ENCODE measurements around the gene AIP.

DNA sequence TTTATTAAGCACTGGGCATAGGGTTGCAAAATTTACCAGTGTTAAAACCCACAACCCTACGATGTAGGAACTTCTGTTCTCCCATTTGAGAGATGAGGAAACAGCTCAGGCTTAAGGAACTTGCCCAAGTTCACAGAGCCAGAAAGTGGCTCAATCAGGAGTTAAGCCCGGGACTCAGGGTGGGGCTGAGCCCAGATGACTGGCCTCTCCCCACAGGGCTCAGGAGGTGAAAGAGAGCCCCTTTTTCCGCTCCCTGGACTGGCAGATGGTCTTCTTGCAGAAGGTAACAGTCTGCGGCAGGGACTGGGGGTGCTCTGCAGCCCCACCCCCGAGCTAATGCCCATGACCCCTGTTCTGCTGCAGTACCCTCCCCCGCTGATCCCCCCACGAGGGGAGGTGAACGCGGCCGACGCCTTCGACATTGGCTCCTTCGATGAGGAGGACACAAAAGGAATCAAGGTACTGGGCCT lies 5.6 kb upstream of the ANKRD13D start:
- RRBS, 2 experiments: no CpG with 5 or more reads among the region's 13 CpGs

DNA sequence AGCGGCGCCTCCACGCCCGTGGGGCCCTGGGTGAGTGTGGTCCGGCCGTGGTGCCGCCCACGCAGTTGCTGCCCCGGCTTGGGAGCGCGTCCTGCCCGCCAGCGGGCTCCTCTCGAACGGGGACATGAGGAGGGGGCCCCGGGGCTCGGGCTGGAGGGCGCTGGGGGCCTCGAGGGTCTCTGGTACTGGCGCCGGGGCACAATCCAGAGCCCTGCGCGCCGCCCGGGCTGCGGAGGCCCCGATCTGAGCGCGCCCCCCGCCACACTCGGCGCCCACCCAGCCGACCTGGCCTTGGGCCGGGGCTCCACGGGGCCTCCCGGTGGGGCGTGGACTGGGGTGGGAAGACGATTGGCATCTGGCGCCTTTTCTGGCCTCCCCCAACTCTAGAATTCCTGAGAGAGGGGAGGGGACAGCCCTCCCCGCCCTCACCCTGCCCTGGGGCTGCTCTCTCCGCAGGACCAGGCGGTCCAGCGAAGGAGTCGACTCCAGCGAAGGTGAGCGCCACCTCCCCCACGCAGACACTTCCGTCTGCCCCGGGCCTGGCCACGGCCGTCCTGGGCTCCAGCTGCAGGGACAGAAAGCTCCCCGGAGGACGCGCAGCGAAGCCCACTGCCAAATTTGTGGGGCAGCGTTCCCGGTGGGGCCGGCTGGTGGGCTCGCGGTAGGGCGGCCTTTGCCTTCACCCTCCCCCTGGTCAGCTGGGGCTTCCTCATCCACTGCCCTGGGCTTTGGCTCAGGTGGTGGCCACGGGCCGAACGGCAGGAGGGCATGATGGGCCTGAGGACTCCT lies 526 bp downstream of the SSH3 start:
- RRBS, 2 experiments: 2% methylated on average over 37 of the region's 64 CpGs

DNA sequence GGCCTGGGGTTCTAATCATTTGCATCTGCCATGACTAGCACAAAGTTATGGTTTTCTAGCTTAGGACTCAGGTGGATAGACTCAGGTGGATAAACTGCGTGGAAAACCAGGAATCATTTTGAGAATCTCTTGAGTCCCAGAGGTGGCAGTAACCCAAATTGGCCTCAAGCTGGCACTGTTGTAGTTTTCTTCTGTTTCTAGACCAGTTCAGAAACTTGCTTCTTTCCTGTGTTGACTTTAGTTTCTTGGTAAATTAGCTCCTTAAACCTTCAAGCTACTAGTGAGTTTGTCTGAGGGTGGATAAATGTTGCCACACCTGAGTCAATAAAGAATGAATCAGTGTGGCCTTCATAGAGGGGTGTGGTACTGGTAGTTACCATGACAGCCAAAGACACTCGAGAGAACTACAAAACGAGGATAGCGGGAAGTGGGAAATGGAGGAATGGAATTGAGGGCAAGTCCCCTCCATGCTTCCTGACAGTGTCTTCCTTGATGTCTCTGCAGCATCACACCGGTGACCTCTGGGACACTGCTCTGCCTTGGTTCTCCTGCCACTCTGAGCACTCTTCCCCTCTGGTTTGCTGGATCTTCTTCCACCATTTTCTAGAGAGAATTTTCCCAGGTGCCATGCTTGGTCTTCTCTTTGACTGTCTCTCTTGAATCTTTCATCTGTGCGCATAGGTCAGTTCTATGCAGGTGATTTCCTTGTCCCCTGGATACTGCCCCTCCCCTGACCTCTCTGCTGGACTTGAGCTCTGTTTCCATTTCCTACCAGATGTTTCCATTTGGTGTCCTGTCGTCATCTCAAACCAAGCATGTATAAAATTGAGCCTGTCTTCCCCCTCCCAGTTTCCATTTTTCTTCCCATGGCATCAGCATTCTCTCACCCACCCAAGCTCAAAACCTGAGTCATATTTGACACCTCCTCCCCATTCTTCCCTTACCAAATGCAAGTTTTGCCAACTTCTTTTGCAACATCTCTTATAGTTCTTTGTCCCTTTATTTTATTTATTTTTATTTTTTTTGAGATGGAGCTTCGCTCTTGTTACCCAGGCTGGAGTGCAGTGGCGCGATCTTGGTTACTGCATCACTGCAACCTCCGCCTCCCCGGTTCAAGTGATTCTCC lies 7.1 kb downstream of the POLD4 start:
- RRBS, 2 experiments: no CpG with 5 or more reads among the region's 12 CpGs

GRCh38 chr11:67396806-67397667 lies 4.6 kb downstream of the PPP1CA start:
- RRBS, 2 experiments: no CpG with 5 or more reads among the region's 17 CpGs

- RRBS, 2 experiments: no CpG with 5 or more reads among the region's 11 CpGs
Measured at GRCh38 chr11:67407055-67407647, 3.3 kb downstream of the TBC1D10C start.

DNA sequence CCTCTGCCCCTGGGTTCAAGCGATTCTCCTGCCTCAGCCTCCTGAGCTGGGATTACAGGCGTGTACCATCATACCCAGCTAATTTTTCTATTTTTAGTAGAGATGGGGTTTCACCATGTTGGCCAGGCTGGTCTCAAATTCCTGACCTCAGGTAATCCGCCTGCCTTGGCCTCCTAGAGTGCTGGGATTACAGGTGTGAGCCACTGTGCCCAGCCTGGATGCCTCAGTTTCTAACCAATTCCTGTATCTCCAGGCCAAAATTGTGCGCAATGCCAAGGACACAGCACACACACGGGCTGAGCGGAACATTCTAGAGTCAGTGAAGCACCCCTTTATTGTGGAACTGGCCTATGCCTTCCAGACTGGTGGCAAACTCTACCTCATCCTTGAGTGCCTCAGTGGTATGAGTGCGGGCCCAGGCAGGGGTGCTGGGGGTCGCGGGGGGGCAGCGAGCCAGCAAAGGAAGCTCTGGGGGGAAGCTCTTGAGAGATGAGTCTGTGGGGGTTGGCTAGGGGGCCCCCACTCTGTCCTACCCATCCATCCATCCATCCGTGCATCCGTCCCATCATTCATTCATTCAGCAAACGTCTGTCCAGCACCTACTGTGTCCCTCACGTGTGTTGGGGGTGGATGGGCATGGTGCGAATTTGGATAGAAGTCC lies 3.0 kb downstream of the RPS6KB2 start:
- RRBS, 2 experiments: no CpG with 5 or more reads among the region's 15 CpGs

DNA sequence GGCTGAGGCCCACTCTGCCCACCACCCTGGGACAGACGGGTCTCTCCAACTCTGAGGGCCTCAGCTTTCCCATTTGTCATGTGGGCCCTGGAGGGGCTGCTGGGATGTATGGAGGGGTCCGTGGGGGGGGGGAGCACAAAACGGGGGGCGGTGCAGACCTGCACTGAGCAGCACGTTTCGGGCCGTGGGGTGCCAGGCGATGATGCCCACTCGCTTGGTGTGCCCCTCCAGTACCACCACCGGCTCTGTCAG lies 1.8 kb downstream of the CORO1B start:
- RRBS, 2 experiments: no CpG with 5 or more reads among the region's 10 CpGs

- RRBS, 2 experiments: 1 to 2% methylated on average over 8 of the region's 67 CpGs
Measured at GRCh38 chr11:67482500-67483700, at the start of gene AIP. Gene AIP, plus strand, starts transcription at chr11:67483026.

GRCh38 chr11:67582580-67582979 lies 1.0 kb upstream of the GSTP1 start:
- RRBS, 2 experiments: no CpG with 5 or more reads among the region's 8 CpGs

- RRBS, 2 experiments: 96 to 97% methylated on average over 4 of the region's 12 CpGs
Measured at GRCh38 chr11:67608247-67608874, 1.6 kb downstream of the NDUFV1 start.

DNA sequence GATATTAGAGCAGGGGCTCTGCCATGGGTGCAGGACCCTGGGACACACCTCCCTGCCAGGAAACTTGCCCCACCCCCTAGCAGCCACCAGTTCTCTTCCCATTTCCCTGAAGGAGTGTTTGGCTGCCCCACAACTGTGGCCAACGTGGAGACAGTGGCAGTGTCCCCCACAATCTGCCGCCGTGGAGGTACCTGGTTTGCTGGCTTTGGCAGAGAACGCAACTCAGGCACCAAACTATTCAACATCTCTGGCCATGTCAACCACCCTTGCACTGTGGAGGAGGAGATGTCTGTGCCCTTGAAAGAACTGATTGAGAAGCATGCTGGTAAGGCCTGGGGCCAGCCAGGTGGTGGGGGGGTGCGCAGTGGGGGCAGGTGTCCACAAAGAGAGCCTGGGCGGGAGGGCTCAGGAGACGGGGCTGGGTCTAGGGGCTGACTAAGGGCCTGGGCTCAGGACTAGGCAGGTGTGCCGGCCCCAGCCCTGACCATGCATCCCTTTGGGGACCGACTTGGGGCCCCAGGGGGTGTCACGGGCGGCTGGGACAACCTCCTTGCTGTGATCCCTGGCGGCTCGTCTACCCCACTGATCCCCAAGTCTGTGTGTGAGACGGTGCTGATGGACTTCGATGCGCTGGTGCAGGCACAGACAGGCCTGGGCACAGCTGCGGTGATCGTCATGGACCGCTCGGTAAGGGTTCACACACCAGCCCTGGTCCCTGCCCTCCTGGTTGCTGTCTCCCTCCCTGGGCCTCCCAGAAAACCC lies 4.3 kb downstream of the NDUFV1 start:
- RRBS, 2 experiments: no CpG with 5 or more reads among the region's 20 CpGs

DNA sequence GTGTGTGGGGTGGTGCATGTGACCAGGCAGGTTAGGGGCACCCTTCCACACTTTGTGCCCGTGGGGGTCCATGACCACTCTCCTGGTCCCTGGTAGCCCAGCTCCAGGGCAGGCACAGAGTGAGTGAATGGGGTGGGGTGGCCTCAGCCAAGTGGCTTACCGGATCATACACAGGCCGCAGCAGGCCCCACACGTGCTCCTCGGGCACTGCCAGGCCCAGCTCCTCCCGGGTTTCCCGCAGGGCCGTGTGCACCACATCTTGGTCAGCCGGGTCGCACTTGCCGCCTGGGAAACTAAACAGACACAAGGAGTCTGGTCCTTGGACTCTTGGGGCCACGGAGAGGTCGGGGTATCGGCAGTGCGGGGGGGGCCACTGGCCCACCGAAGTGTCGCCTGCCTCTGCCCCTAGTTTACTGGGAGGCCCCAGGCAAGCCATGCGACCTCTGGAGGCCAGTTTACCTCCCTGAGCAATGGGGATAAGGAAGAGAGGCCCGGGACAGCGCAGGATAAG lies 923 bp downstream of the NUDT8 start:
- RRBS, 2 experiments: 7 to 13% methylated on average over 7 to 8 of the region's 20 CpGs

DNA sequence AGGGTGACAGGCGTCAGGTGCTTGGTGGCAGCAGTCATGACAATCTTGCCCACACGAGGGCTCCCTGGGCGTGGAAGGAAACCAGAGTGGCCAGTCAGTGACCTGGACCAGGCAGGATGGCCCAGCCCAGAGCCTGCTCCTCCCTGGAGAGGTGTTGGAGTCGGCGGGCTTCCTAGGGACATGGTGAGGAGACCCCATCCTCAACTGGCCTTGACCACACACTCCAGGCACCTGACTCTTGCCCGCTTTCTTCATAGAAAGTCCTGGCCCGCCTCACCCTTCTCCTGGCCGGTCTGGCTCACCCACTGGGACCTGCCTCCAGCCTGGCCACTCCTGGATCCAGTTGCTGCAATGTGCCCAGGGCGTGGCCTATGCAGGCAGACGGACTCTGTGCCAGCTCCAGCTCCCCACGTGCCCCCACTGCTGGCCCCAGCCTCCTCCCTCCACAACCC lies 8.8 kb downstream of the ALDH3B2 start:
- RRBS, 2 experiments: no CpG with 5 or more reads among the region's 11 CpGs

DNA sequence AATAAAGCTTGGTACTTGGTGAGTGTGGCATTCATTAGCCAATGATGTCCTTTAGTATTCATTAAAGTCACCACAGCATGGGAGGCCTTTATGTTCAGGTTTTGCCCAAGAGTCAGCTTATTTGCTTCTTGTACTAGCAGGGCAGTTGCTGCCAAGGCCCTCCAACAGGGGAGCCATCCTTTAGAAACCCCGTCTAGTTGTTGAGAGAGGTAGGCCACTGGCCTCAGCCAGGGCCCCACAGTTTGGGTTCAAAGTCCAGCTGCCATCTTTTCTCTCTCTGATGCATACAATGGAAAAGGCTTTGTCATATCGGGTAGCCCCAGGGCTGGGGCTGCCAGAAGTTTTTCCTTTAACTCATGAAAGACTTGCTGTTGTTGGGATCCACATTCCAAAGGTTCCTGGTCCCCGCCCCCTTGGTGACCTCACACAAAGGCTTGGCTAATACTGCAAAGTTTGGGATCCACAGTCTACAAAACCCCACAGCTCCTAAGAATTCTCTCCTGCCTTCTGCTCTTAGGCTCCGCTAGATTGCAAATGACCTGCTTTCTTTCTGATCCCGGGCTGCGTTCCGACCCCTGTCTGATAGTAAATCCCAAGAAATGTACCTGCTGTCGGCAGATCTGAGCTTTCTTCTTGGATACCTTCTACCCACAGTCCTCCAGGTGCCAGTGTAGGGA lies 53.8 kb upstream of the ALDH3B2 start:
- RRBS, 2 experiments: no CpG with 5 or more reads among the region's 8 CpGs

DNA sequence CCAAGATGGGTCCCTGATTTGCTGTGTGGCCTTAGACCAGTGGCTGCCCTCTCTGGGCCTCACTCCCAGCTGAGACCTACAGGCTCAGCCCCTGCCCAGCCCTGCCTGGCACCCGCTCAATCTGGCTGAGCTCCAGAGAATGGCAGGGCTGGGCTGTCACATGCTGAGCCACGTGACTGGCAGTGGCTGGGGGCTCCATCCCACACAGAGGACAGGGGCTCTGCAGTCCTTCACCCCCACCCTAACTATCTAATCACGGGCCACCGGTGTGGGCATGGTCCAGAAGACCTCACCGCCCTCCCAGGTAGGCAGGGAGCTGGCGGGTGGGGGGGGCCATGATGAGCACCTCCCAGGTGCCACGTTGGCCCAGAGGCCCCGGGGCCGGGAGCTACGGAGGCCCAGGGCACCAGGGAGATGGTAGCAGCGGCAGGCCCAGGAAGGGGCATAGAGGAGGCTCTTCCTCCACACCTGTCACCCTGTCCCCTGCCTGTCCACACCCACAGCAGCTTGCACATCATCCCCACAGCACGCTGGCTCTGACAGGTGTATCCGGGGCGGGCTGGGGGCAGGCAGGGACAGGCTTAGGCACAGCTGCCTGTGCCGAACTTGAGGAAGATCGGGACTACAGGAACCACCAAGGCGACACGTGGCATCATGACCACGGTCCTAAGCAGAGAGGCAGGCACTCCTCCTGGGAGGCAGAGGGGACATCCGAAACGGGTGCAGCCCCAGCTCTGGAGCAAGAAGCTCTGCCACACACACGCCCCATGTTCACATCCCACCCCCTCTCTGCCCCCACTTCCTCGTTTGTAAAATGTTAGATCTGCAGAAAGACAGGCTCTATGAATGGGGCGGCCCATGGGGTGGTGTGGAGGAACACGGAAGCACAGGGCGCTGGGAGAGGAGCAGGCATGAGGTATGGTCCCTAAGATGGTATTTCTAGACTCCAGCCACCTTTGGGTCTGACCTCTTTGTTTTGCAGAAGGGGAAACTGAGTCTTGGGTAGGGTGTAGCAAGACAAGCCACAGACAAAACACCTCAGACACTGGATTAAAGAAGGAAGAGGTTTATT lies 1.4 kb upstream of the ALDH3B1 start:
- RRBS, 2 experiments: 0% methylated on average over 2 of the region's 26 CpGs; no CpG with 5 or more reads in 1 of the 2 experiments

GRCh38 chr11:68036468-68036661 lies 2.5 kb upstream of the TCIRG1 start:
- RRBS, 2 experiments: 86% methylated on average over 2 of the region's 11 CpGs; no CpG with 5 or more reads in 1 of the 2 experiments

GRCh38 chr11:68039673-68040102 lies 863 bp downstream of the TCIRG1 start:
- RRBS, 2 experiments: no CpG with 5 or more reads among the region's 8 CpGs

DNA sequence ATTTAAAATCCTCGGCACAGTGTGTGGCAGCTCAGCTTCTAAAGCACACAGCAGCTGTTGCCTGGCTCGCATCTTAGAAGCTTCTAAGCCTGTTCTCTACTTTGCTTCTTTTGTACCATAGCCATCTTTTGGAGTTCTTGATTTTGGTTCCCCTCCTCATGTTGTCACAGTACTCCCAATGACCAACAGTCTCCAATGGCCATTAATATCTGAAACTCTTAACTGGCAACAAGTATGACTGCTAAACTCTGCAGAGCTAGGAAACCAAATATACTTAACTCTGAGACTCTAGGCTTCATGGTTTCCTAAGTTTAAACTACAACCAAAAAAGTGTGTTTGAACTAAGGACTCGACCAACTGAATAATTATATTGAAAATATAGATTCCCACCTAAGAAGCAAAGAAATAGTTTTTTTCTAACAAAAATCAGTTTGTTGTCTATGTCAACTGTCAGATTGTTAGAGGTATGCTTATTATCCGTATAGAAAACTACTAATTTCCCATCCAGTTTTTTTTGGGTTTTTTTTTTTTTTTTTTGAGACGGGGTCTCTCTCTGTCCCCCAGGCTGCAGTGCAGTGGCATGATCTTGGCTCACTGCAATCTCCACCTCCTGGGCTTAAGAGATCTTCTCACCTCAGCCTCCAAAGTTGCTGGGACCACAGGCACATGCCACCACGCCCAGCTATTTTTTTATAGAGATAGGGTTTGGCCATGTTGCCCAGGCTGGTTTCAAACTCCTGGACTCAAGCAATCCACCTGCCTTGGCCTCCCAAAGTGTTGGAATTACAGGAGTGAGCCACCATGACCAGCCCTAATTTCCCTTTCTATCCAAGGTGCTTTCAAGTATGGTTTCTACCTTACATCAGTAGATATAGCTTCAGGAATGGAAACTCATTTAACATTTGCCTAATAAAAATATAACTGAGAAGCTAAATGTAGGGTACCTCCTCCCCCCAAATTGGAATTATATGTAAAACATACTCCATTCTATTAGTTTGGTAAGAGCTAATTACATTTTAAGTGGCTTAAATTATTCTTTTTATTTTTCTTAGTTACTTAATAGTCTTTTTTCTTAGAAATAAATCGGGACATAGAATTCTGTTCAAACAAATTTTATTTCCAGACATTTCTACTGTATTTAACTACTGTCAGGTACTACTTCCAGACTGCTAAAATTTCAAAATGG lies 28.3 kb downstream of the CHKA start:
- RRBS, 2 experiments: no CpG with 5 or more reads among the region's 7 CpGs

GRCh38 chr11:68297511-68298145 lies 14.8 kb upstream of the LRP5 start:
- RRBS, 2 experiments: under 1 to 2% methylated on average over 8 of the region's 33 CpGs

GRCh38 chr11:68302687-68303087 lies 9.7 kb upstream of the LRP5 start:
- RRBS, 2 experiments: no CpG with 5 or more reads among the region's 7 CpGs

All from bronchial epithelial cell (primary cell).